Right cardiac atrium (tissue), 1 donor: ENCODE measurements around the genes OR2W3, OR2L5 and ZNF672.

- PRO-cap: no peak
Measured at GRCh38 chr1:247895473-247895824, at the start of gene OR2W3. OR2W3 (plus strand) TSS chr1:247895587.

DNA sequence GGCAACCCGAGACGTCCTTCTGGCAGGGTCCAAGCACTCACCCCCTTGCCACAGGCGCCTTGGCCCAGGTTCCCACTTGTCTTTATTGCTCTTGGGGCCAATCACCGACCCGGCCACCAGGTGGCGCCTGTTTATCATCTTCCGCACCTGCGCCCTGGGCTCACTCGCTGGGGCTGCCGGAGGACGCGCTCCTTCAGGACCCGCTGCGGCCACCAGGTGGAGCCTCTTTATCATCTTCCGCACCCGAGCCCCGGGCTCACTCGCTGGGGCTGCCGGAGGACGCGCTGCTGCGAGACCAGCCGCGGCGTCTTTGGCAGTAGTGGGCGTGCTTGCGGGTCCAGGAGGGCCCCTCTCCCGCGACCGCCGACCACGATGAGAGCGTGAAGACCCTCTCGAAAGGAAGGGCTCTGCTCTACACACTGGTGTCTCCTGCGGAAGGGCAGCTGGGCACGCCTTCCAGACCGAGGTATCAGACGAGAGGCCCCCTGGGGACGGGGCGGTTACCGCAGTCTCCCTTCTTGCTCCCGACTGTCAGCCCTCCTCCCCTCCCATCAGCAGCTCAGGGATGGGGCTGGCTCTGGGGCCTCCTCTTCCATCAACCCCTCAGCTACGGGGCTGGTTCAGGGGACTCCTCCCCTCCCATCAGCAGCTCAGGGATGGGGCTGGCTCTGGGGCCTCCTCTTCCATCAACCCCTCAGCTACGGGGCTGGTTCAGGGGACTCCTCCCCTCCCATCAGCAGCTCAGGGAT is 11.6 kb upstream of the OR2L8 start:
- PRO-cap: no peak

DNA sequence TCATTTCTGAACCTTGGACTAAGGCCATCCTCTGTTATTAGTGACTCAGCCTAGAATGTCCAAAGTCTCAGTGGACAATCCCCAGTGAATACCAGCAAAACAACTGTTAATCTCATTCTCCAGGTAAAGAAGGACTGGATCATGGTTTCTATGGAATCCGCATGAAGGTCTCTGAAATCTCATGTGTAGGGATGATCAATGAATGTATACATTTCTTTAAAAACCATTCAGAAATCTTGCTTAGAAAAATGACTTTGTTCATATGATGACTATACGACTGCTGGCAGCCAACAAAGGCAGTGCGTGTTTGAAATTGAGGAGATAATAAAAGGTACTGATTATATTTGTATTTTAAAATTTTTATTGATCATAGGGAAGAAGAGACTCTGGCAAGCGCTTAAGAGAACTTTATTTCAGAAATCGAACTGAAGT is at the start of gene OR2L5:
Gene OR2L5 (plus strand): TSS at position 253 of the 432 bp plus-strand sequence.
- PRO-cap: no peak

DNA sequence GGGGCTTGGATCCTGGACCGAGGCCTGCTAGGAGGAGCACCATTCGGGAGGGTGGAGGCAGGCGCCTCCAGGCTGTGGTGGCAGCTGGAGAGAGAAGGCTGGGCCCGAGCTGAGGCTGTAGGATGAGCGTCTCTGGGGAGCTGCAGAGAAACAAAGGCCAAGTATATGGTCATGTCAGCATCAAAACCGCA is 593 bp downstream of the SH3BP5L start:
- PRO-cap: no peak

DNA sequence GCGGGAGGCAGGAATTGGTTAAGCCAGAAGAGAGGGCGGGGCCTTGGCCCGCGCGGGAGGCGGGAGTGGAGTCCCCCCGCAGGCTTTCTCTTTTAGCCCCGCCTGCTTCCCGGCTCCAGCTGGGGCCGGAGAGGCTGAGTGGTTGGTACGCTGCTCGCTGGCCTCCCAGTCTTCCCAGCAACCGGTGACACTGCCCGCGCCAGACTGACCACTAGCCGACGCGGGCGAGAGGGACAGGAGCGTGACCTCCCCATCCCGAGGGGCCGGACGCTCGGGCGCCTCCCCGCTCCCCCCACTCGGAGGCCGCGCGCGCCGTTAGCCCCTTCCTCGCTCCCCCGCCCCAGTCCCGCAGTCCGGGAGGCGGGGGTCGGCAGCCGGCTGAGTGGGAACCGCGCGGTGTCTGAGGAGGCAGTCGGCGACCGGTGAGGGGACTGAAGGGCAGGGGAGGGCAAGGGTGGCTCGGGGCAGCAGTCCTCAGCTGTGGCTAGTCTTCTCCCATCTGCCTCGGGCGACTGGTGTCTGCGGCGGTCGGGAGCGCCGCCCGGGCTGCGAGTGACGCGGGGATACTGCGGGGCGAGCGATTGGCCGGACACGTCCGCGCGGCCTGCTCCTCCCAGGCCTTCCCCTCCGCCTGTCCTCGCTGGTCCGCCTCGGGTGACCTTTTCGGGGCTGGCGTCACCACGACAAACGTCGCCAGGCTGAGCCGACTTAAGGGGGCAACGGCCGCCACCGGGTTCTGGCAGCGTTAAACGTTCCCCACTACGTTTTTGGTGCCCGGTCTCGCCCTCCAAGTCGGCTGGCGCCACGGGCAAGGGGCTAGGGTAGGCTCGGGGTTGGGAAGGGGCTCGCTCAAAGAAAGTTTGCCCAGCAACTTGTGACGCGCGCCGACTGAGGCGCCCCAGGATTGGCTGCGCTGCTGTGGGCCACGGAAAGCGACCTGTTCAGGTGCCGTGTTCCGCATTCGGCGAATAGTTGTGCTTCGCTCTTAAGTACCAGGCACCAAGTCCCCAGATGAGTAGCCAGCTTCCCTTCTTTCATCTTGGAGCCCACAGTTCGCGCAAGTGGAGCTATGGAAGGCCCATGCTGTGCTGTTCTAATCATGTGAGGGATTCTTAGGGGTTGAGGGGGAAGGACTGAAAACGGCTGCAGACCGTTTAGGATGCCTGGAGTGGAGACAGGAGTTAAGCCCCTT is at the start of gene ZNF672:
Gene ZNF672 (plus strand): TSS at position 95 of the 1,192 bp plus-strand sequence.
- PRO-cap: bidirectional peak, plus-strand start at position 118 of the sequence, minus-strand start outside the sequence; bidirectional peak, plus-strand start at position 686 of the sequence, minus-strand start at position 501 of the sequence

DNA sequence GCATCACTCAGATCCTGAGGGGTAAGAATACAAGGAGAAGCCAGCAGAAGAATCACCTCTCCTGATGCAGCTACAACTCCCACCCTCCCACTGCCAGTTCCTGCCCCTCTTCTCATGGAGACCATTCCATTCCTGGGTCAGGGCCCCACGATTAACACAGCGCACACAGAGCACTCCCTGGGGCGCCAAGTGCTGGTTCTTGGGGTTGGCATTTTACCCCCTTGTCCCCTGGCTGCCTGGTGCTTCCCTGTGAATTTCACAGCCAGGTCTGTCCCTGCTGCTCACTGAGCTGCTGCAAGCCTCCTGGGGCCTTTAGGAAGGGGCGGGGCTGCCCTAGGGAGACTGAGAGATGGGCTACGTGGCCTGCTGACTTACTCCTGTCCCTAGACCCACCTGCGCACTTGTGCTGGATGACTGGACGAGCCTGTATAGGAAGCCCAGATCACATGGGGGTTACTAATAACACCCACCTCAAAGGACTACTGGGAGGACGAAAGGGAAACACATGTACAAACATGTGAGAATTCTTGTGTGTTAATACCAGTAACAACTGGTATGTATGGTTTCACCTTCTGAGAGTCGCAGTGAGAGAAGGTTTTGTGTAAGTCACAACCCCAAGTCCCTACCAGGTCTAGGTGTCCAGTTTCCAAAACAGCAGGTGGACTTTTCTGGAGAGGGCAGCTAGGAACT is 4.9 kb downstream of the ZNF672 start:
- PRO-cap: no peak